ENCODE results near the gene IGSF5.

GRCh38 chr21:38823351-38823778 is 17.6 kb downstream of the ETS2 start:
- RRBS: no CpG with 5 or more reads among the region's 1 CpG

GRCh38 chr21:38904629-38904985 is 98.9 kb downstream of the ETS2 start:
- RRBS: no CpG with 5 or more reads among the region's 1 CpG

DNA sequence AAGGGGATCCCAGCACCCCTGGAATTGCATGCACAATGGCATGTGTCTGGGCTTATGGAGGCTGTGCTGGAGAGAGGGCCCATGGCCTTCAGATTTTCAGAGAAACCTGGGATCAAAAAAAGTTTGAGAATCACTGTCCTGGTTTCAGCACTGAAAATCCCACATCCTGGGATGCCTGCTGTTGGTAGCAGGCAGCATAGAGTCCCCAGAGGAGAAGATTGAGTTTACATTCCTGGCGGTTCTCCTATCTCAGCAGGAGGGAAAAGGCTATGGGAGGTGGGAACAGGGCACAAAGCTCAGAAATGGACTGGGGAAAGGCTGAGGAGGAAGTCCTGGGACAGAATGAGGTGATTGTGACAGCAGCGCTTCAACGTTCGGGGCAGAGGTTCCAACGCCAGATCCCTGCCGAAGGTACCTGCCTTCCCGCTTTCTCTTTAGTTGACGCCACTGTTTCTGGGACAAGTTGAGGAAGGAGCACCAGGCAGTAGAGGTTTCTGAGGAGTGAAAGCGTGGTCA is 103.4 kb downstream of the ETS2 start:
- RRBS: no CpG with 5 or more reads among the region's 9 CpGs

DNA sequence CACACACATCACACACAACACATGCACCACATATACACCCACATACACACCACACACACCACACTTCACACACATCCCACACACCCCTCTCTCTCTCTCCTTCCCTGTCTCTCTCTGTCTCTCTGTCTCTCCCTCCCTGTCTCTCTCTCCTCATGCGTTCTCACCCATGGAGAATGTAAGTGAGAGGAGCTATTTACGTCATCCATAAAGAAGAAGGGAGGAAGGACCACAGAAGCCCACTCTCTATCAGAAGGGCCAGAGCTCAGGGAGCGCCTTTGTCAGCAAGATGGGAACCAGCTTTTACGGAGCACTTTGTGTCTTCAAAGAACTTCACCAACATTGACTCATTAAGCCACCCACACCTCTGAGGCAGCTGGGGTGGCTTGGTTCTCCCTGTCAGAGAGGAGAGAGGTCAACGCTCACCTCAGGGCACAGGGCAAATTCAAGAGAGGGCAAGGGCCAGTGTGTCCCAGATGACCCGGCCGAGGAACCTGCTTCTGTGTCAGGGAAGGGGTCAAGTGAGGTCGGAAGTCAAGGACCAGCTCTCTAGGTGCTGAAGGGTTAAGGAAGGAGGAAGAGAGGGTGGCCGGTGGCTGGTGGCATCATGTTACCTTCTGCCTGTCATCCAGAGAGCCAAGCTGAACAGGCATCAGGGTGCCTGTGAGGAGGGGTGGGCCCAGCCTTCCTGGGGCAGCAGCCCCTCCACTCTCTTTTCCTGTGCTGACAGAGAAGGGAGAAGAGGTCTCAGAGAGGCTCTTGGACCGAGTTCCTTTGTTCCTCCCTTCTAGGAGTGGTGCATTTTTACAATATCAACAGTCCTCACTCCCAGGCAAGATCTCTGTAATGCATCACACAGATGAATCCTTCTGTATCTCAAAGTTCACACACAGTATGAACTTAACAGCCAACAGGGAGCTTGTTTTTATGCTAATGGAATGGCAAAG is 108.9 kb downstream of the ETS2 start:
- RRBS: no CpG with 5 or more reads among the region's 10 CpGs

GRCh38 chr21:38925727-38926577 is 120.2 kb downstream of the ETS2 start:
- RRBS: no CpG with 5 or more reads among the region's 11 CpGs

- RRBS: no CpG with 5 or more reads among the region's 1 CpG
Observed at GRCh38 chr21:38954789-38954998, 149.0 kb downstream of the ETS2 start.

GRCh38 chr21:38987297-38987918 is 181.7 kb downstream of the ETS2 start:
- RRBS: no CpG with 5 or more reads among the region's 16 CpGs

GRCh38 chr21:39014655-39015185 is 168.5 kb downstream of the PSMG1 start:
- RRBS: no CpG with 5 or more reads among the region's 10 CpGs

DNA sequence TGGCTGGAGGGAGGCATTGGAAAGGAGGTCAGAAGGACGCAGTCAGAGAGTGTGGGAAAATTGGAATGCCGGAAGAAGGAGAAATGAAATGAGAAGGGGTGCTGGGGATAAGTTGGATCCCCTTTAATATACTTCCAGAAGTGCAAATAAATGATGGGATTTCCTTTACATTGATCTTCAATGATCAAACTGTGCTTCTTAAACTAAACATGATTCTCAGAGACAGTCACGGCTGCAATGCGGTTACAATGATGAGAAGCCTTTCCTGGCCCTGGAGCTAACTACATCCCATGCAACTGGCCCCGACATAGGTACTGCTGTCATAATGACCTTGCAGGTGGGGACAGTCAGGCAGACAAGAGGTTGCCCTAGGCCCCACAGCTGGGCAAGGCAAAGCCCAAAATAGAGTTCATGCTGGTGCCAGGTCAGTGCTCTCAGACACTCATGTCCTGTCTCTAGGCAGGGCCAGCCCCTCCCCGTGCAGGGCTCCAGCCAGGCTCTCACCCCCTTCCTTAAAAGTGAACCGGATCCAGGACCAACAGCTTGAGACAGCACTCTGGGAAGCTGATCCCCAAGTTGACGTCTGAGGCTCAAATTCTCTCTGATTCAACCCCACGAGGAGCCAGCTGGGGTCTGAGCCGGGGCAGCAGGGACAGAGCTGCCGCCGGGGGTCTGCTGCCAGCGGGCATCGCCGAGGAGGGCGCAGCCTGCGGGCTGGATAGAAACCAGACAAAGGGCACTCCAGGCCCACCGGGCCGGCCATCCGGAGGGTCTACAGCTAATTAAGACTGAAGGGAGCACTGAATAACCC is 96.2 kb downstream of the PSMG1 start:
- RRBS: 96% methylated on average over 5 of the region's 20 CpGs

DNA sequence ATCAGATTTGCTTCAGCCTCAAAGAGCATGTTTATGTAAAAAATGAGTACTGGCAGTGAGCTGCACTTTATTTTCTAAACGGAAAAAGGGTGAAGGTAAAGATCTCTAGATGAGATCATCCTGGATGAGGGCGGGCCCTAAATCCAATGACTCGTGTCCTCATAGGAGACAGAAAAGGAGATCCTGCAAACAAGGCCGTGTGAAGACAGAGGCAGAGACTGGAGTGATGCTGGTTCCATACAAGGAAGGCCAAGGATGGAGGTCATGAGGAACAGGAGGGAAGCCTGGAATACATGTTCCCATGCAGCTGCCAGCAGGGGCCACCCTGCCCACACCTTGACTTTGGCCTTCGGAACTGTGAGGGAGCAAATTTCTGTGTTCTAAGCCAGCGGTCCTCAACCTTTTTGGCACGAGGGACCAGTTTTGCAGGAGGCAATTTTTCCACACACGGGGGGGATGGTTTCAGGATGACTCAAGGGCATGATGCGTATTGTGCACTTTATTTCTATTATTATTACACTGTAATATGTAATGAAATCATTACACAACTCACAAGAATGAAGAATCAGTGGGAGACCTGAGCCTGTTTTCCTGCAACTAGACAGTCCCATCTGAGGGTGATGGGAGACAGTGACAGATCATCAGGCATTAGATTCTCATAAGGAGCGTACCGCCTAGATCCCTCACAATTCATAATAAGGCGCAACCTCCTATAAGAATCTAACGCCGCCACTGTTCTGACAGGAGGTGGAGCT is 94.3 kb downstream of the PSMG1 start:
- RRBS: no CpG with 5 or more reads among the region's 14 CpGs

DNA sequence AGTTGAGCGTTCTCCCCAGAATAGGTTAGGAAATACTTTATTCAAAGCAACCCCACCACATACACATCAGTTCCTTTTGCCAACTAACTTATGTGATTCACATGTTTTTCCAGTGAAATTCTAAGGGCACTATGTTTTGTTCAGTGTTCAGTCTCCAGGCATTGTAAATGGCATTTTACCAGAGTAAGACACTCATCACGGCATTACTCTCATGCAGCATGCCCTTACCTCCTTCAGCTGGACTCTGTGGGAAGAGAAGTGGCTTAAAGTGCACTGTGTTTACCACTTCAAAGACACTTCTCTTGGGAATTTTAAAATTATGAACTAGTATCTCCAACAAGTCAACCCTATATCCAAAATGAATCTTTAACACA is 5.5 kb upstream of the PSMG1 start:
- RRBS: no CpG with 5 or more reads among the region's 2 CpGs

DNA sequence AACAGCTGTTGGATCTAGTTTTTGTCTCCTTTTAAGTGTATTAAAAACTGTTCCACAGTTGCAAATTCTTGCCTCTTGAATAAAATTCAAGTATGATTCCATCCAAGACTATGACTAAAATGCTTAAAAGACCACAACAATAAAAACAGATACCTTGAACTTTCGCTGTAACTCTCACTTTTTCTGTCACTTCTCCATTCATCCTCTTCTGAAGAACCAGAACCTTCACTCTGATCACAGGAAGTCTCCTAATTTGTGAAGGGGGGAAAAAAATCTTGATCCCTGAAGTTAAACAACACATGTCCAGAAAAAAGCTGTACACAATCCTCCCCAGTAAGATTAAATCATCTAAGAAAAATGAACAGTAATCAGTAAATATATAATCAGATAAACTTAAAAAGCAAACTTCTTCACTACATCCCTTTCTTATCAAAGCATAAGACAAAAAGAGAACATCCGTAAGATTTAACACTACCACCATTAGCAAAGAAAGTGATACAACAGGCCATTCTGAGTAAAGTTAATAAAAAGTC is 55.1 kb upstream of the PSMG1 start:
- RRBS: no CpG with 5 or more reads among the region's 2 CpGs

- RRBS: no CpG with 5 or more reads among the region's 5 CpGs
Observed at GRCh38 chr21:39266172-39266892, 47.1 kb downstream of the BRWD1 start.

GRCh38 chr21:39311281-39311480 is 2.3 kb downstream of the BRWD1 start:
- RRBS: no CpG with 5 or more reads among the region's 4 CpGs

DNA sequence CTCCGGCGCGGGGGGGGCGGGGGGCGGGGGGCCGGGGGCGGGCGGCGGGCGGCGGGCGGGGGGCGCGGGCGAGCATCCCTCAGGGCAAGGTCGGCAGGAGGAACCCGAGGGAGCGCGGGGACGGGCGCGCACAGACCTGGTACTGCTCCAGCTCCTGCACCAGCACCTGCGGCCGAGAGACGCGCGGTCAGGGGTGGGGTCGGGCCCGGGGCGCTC is 588 bp downstream of the BRWD1 start:
- RRBS: under 1% methylated on average over 2 of the region's 30 CpGs

DNA sequence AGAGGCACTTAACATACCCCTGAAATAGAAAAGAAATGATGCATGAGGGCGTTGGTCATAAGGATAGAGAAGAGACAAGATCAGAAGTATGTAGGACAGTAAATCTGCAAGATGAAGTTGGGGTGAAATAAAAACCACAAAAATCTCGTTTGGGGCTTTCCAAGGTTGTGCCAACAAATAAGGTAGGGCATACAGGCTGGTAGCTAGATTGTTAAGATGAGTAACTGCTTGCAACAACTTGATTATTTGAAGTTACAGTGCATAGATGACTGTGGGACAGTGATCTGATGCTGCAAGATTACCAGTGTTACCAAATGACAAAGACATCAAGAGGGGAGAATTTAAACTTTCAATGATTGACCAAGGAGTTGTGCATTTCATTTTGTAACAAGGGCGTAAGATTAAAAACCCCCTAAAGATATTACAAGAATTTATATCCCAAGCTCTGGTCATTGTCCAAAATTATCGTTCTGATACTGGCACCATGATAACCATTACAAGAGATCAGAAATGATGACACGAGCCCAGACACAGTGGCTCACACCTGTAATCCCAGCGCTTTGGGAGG is 2.8 kb upstream of the BRWD1 start:
- RRBS: no CpG with 5 or more reads among the region's 6 CpGs

- RRBS: 81% methylated on average over 2 of the region's 60 CpGs
Observed at GRCh38 chr21:39385127-39386270, 5.4 kb downstream of the GET1 start.

GRCh38 chr21:39744737-39745424 is at the start of gene IGSF5:
Gene IGSF5 (plus strand): TSS chr21:39745183.
- RRBS: no CpG with 5 or more reads among the region's 10 CpGs

DNA sequence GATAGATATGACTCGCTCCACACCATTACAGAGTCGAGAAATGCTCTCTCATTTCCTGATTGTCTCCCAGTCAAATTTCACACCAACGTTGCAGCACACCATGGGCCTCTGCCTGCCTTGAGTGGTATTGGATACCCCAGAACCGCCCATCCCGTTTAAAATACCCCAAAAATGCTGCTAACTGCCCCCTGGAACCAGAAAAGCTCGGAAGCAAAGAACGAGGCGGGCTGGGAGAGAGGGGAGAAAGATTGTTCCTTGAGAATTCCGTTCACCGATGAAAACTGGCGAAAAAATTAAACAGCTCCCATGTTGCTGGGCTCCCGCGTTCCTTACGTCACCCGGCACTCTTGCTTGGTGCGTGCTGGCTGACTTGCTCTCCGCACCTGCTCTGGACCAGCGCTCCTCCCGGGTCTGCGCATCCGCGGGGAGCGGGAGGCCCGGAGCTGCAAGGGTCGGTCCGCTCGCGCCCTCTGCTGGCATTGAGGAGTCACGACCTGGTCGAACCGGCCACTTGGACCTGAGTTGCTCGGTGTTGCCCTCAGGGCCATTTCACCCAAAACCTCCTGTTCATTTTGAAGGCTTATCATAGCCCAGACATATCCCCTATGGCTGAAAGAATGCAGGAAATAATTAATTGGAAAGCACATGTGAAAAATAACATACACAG is 99.1 kb upstream of the BACE2 start:
- RRBS: 5% methylated on average over 13 of the region's 32 CpGs

DNA sequence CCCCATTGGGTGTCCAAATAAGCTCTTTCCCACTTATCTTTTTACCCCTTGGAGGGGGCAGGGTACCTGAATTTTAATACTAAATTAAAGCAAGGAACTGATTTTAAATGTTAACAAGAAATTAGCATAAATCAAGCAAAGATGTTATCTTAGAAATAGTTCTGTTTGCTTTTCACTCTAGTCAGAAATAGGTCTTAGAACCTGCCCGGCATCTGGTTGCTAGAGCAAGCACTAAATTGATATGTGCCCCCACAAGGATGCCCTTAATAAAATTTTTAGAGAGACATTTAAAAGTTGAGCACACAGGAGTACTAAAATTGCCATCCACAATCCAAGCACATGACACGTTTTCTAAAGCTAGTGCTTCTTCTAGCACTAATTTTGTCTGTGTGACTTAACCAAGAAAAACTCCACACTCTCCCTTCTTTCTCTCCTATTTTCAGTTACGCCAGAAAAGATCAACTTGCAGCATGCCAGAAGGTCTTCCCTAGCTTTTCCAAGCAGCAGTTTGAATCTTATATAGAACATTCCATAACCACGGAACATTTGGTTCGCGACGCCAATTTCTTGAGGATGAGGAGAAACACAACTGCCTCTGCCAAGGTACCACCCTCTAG is 43.6 kb upstream of the BACE2 start:
- RRBS: no CpG with 5 or more reads among the region's 7 CpGs

All from NB4 (cell line).